ENCODE results near the gene SP3.

DNA sequence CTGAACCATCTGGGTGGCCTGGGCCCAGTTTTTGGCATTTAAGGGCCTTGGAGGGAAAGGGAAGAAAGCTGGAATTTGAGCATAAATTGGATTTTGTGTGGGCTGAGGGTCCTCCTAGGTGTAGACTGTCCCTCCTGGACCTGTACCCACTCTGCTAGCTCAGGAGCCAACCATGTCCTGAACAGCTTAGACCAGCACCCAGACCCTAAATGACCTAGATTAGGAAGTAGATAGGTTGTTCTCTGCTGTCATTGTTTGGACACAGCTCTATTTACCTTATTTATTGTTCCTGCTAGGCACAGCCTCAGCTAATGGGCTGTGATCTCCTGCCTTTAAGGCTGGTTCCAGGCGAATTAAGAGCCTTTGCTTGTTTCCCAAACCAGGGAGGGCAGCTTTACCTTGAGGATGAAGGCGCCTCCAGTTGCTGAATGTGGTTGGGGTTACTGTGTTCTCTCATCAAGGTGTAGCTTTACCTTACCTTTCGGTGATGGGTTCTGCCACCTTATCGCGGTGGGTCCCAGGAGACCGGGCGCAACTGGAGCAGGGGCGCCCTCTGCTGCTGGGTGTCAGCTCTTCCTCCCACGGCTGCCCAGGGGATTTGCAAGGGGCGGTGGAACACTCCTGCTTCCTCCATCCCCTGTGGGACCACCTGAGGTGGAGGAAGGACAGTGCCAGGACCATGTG is 34.4 kb downstream of the ITGA6 start:
- RRBS, result no CpG with 5 or more reads among the region's 10 CpGs

DNA sequence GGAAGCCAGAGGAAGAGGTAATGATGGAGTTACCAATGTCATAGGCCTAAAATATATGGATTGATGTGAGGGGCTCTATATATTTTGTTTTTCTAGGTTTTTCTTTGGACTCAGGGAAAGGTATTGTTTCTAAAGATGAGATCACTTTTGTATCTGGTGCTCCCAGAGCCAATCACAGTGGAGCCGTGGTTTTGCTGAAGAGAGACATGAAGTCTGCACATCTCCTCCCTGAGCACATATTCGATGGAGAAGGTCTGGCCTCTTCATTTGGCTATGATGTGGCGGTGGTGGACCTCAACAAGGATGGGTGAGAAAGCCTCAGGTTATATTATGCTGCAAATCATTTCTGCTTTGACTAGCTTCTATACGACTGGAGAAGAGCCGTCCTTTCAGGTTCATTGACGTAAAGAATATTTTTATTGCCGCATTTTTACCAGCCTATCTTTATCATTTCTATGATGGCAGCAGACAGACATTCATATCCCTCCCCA is 46.6 kb downstream of the ITGA6 start:
- RRBS, result no CpG with 5 or more reads among the region's 7 CpGs

DNA sequence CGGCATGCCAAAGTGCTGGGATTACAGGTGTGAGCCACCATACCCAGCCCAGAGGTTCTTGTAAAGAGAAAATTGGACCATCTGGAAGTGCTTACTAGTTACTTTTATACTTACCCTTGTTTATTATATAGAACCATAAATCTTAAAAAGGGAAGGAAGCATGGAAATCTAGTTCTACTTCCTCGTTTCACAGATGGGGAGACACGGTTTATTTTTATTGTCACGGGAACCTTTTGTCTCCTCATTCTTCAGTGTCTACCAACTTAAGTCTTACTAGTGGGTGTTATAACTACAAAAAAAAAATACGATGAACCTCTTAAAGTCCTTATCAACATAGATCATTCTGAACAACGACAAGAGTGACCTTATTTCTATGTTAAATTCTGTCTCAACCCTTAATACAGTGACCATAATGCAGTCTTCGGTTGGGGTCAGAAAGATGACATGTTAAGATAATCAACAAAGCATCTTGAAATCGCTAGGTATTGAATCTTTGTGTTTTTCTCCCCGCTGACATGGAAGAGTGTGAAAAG is 45.7 kb upstream of the PDK1 start:
- RRBS, result no CpG with 5 or more reads among the region's 9 CpGs

DNA sequence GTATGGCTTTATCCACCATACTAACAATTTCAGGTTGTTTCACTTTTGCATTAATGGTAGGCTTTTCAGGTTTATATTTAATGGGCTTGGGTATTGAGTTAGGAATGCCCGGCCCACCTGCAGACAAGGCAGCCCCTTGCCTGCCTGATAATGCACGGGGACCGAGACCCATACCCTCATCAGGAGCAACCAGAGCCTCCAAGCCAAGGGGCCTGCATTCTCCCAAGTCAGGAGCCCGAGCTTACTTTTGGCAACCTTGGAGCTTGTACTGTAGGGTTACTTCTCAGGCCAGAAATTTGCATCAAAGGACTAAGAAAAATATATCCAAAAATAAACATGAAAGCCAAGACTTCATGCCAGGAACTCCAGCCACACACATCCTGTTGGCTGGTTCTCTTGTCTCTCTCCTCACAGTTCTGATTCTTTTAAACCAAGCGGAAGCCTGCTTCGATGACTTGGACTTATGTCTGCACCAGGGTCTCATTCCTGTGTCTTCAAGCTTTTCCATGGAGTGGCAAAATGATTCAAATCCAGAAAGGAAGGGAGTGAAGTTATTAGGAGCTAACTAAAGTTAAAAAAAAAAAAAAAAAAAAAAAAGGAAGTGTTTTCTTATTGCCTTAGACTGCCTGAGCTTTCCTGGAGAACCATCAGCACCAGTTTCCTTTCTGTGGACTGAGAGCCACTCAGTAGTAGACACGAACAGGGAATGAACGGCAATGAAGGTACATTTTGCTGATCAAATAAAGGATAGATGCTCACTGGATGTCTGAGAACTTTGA is 85.7 kb downstream of the RAPGEF4 start:
- RRBS, result no CpG with 5 or more reads among the region's 8 CpGs

DNA sequence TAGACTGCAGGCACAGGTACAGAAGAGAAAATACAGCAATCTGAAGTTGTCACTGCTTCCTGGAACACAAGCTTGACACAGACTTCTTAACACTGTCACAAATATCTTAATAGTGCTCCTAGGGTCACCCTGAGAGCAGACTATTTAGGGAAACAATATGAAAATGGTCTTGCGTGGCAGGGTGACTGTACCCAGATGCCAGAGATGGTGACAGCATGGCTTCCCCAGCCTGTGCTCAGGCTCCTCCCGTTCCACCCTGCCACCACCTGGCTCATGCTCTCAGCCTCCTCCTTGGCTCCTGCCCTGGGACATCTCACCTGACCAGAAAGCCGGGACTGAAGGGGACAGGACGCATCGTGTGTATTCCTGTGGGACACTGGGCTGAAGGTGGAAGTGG is 111.5 kb downstream of the RAPGEF4 start:
- RRBS, result no CpG with 5 or more reads among the region's 5 CpGs

DNA sequence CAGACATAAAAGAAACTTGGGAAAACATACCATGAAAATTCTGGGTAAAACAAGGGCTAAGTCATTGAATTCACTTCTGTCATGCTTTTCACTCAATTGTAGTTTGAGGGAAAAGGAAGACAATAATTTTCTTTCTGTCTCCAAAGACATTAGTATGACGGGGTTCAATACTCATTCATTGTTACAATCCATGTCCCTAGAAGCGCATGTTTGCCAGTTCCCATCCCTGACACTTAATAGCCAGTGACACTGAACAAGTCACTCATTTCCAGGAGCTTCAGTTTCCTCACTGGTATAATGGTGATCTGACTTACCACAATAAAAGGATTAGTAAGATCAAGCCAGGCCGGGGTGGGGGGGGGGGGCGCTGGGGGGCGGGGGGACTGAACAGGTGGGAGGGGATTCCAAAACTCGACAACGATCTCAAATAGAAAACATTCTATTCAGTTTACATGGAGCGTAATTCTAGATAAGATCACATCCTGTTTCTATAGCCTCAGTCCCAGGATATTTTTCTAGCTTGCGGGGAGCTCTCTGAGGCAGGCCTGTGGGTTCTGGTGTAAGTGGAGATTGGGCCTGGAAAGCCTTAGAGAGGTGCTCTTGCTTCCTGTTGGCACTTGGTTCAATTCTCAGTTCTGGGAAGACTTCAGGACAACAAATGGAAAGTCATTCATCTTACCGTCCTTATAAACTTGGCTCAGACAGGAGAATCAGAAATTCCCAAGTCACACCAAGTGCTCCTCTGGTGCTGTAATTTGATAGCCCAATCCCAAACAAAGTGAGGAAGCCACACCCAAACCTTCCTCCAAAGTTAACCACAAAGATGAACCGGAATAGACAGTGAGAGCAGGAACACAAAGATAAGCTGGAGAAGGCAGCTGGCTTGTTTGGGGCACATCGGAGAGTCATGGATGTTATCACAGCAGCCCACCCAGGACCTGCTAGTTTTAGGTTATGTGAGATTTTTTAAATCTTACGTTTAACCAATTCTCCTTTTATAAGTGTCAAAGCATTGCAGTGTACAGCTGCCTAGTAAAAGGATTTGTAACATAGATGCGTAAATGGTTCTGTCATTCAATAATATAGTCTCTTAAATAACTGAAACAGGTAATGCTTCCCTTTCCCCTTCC is 144.5 kb upstream of the MAP3K20 start:
- RRBS, result no CpG with 5 or more reads among the region's 14 CpGs

DNA sequence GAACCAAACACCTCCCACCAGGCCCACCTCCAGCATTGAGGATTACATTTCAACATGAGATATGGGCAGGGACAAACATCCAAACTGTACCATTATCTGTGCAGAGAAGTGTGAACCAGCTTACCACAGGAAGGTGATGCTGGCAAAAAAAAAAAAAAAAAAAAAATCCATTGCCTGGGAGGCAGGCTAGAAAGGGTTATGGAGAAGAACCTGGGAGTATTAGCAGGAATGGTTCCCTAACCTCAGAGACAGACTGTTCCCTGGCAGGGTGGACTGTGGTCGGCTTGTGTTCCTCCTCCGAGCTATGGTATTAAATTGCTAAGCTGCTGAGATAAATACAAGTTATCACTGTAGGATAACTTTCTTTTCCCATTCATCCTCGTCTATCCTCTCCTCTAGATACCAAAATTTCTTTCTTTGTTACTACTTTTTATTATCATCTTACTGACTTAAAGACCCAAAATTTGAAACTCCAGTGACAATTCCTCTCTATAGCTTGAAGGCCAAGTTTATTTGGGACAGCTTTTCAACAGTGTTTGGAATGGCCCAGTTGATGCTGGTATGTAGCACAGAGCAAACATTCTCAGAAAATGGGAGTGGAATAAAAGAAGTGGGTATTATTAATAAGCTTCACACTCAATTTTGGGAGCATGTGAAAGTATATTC is 73.7 kb upstream of the MAP3K20 start:
- RRBS, result no CpG with 5 or more reads among the region's 3 CpGs

GRCh38 chr2:173043428-173044017 is 32.1 kb upstream of the MAP3K20 start:
- RRBS, result no CpG with 5 or more reads among the region's 11 CpGs

DNA sequence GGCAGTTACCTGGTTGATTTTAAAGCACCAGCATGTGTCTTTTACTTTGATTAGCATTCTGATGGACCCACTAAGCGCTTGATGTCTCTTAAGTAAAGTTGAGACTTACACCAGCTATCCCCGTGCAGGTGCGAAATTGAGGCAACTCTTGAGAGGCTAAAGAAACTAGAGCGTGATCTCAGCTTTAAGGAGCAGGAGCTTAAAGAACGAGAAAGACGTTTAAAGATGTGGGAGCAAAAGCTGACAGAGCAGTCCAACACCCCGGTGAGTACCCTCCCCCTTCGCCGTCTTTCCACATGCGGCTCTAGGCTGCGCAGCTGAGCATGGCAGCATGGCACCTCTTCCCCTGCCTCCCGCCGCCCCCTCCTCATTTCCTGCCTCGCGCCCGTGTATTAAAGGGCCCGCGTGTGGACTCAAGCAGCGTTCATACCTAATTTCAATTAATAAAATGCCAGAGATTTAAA is 137.7 kb upstream of the CDCA7 start:
- RRBS, result no CpG with 5 or more reads among the region's 19 CpGs

GRCh38 chr2:173220964-173221638 is 133.6 kb upstream of the CDCA7 start:
- RRBS, result no CpG with 5 or more reads among the region's 3 CpGs

- RRBS, result no CpG with 5 or more reads among the region's 2 CpGs
Measured at GRCh38 chr2:173918505-173919342, 46.4 kb downstream of the SP3 start.

DNA sequence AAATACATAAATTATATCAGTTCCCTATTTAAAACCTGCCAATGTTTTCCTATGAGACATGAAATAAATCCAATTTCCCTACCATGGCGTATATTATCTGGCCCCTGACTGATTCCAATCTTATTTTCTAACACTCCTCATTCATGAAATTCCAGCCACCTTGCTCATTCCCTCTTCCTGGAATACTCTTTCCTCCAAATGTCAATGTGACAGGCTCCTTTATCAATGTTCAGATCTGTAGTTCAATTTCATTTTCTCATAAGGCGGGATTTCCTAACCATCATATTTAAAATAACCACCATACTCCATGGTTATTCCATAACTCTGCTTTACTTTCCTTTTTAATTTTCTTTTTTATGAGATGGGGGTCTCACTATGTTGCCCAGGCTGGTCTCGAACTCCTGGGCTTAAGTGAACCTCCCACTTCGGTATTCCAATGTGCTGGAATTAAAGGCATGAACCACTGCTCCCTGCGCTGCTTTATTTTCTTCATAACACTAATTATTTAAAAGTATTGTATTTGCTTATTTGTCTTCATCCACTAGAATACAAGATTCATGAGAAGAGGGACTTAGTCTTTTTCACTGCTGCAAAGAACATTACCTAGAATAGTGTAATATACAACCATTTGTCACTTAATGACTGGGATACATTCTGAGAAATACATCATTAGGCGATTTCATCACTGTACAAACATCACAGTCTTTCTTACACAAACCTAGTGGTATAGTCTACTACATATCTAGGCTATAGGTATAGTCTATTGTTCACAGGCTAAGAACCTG is 21.8 kb downstream of the SP3 start:
- RRBS, result no CpG with 5 or more reads among the region's 6 CpGs

GRCh38 chr2:173957472-173957846 is 7.7 kb downstream of the SP3 start:
- RRBS, result no CpG with 5 or more reads among the region's 2 CpGs

DNA sequence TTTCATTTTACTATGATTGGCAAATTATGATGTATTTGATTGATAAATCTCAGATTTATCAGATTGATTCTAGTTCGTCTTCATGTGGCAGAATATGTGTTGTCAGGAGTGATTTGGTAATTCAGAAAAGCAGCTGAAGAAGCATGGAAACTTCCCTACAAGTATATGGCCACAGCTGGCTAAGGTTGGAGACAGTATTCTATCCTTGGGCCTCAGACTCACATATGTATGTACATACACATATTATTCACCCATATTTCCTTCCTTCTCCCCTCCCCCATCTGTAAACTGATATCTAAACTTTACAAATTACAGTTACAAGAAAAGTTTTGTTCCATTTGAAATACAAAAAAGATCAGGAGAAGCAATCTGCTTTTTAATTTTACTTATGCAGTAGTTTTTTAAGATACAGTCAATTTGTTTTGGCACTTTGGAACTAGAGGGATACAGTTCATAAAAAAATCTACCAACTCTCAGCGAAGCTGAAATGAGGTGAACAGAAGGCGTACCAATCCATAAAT is 3.1 kb downstream of the SP3 start:
- RRBS, result no CpG with 5 or more reads among the region's 3 CpGs

DNA sequence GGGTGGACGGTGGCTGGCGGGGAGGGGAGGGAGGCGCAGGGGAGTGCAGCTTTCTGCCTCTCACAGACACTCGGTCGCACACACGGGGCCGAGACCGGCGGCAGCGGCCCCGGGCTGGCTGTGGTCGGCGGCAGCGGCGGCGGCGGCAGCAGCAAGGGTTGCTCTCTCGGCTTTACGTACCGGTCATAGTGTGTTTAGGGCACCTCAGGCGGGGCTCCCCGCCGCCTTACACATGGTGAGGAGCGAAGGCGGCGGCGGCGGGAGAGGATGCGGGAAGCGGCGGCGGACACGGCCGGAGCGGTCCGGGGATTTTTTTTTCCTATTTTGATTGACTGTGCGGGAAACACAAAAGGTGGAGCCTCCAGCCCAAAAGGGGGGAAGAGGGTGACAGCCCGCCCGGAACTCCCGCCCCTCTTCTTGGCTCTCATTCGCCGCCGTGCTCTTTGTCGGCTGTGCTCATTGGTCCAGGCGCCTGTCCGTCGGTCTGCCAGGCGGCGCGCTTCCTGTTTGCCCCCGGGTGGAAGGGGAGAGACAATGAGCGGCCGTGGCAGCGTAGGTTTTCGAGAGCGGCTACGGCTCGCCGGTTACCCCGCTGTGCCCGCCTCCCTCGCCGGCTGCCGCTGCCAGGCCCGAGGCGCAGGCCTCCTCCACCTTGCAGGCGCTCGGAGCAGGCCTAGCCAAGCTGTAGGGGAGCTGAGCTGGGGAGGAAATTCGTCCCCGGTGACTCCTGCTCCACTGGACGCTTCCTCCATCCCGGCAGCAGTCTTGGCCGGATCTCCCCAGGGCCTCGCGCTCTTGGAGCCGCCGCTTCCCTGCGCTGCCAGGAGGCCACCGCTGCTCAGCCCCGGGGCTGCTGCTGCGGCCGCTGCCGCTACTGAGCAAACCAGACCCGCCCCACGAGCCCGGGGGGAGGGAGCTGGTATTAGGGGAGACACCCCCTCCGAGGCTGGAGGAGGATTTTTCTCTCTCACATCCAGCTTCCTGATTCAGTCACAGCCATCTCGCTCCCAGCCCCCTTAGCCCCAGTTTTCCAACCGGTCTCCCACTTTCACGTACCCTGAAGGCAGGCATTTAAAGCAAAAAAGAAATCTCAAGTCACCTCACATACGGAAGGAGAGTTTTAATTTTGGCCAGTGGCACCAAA is at the start of gene SP3:
Gene SP3, minus strand, starts transcription at position 389 of the 1,144 bp plus-strand sequence.
- RRBS, result 2% methylated on average over 55 of the region's 91 CpGs

- RRBS, result no CpG with 5 or more reads among the region's 10 CpGs
Measured at GRCh38 chr2:173999097-173999809, 34.1 kb upstream of the SP3 start.

DNA sequence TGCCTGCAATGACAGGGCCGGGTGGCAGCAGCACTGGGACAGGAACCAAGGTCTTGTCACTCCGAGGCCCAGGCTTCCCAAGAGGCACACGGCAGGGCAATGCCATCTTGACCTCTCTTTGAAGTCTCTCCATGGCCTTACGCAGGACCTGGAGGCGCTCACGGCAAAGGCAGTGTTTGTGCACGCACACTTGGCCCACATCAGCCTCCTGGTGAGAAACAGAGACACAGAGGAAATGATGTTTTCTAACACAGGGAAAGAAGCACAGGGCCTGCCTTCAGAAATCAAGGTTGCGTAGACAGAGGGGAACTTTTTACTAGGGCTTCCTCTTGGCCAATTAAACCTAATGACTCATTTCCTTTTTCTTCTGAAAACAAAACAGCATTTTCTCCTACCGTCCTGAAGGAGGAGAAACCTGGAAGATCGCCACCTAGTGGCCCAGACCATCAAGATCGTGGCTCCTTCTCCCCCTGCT is 74.5 kb upstream of the SP3 start:
- RRBS, result no CpG with 5 or more reads among the region's 11 CpGs

- RRBS, result no CpG with 5 or more reads among the region's 13 CpGs
Measured at GRCh38 chr2:174051636-174052558, 86.7 kb upstream of the SP3 start.

DNA sequence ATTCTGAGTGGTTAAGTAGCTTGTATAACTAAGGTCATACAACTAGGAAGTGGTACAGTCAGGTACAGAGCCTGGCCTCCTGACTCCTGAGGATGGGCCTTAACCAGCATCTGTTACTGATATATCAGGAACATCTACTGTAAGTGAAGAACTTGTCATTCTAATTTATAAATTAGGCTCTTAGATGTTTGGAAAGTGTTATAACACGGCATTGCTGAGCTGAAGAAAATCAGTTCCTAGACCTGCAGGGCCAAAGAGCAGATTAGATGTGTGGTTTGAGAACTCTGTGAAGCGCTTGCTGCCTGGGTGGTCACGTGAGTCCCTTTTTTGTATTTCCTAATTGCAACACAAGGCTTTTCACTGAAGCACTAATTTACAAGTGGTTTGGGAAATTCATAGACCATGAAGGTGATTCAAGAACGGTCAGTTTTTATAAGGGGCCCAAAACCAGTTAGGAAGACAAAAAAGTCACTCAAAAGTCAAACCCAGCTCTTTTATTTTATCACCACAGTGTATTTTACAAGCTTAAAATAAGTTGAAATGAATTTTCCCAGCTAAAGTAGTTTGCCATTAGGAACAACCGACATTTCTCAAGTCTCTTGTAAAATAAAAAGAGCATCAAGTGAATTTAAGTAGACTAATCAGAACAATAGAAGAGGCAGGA is 106.9 kb upstream of the SP3 start:
- RRBS, result no CpG with 5 or more reads among the region's 5 CpGs

Data from NB4 (cell line).